Hair follicular keratinocyte (primary cell): Measurements from ENCODE around the genes C6orf62 and SLC17A4.

GRCh38 chr6:24646723-24647074 is 708 bp upstream of the KIAA0319 start:
- RAMPAGE, long total RNA, result no peak

GRCh38 chr6:24664038-24664587 is 2.6 kb downstream of the TDP2 start:
- RAMPAGE, long total RNA, result no peak

DNA sequence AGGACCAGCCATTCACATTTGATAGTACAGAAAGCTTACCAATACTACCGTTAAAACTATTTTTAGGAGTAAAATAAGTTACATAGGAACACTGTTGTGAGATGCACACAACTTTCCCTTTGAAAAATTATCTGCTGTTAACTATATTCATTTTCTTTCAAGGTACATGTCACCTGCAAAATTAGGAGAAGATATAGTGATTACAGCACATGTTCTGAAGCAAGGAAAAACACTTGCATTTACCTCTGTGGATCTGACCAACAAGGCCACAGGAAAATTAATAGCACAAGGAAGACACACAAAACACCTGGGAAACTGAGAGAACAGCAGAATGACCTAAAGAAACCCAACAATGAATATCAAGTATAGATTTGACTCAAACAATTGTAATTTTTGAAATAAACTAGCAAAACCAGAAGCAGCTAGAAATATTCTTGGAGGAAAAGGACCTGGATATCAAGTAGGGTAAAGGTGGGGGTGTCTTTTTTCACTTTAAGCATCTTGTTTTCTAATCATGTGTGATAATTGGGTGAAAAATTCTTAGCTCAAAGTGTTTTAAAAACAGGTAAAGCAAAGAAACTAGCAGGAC is 17.6 kb downstream of the C6orf62 start:
- RAMPAGE, long total RNA, result no peak

DNA sequence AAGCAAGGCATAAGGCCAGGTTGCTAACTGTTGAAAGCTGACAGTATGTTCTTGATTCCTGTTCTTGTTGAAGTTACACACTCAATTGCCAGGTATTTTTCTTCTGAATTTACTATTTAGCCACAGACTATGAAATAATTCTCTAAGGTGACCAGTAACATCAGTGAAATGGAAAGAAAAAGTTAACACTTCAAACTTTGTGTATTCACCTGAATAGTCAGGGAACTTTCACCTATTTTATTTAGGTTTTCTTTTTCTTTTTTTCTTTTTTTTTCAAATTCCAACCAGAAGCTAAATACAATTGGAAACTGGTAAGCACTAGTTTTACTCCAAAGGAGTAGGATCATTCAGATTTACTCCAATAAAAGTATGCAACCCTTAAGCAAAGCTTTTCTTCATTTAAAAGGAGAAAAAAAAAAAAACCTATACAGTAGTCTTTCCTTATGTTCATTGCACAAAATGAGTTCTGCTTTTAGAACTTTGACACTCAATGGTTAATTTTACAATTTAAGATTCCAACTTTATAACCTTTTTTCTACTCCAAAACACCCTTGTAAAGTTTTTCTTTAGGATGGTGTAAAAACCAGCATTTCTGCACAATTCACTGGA is 14.2 kb downstream of the C6orf62 start:
- RAMPAGE, long total RNA, result no peak

- RAMPAGE, long total RNA, result no peak
These were observed 9.5 kb downstream of the C6orf62 start for GRCh38 chr6:24708986-24710233.

- RAMPAGE, long total RNA, result no peak
These were observed at the start of gene C6orf62 for GRCh38 chr6:24718966-24719981. C6orf62 (minus strand) TSS chr6:24719154.

GRCh38 chr6:24783334-24784421 is 8.9 kb downstream of the GMNN start:
- RAMPAGE, long total RNA, result no peak

DNA sequence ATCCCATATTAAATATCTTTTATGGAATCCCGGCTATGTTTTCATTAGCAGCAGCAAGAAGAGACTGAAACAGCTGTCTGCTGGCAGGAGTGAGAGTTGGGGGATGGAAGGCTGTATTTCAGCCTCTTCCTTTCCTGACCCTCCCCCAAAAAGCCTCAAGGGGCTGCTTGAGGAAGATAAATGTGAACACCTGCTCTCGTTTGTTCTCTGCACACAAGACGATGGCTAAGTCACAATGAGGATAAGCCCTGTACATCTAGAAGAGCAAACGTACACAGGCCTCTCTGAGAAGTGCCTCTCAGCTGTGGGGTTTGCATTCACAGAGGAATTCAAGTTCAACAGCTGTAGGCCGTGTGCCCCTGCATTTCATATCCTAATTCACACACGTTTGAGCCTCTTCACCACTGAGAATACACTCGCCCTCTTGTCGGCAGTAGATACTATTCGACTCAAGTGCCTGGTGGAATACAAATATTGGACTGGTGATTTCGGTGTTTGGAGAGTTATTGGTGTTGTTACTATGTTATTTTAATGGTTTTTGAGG is 16.2 kb downstream of the RIPOR2 start:
- RAMPAGE, long total RNA, result no peak

GRCh38 chr6:24928357-24928725 is 7.4 kb downstream of the RIPOR2 start:
- RAMPAGE, long total RNA, result no peak

DNA sequence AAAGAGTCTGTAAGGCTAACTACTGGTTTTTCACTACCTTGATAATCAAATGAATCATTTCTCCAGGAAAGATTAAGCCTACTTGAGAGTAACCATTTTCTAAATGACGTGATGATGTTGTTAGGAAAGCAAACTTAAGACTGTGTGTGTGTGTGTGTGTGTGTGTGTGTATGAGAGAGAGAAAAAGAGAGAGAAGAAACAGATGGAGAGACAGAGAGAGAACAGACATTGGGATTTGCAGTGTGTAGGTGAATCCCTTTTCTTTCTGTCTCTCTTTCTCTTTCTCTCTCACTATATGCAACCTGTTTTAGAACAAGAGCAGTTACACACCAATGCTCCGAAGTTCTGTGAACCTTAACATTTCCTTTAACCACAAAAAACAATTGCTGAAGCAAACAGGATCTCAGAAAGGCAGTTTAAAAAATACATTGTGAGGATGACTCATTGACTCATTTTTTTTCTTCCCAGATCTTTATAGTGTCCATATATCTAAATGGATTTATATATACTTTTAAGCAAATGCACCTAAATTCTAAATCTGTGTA is 3.5 kb downstream of the RIPOR2 start:
- RAMPAGE, long total RNA, result no peak

DNA sequence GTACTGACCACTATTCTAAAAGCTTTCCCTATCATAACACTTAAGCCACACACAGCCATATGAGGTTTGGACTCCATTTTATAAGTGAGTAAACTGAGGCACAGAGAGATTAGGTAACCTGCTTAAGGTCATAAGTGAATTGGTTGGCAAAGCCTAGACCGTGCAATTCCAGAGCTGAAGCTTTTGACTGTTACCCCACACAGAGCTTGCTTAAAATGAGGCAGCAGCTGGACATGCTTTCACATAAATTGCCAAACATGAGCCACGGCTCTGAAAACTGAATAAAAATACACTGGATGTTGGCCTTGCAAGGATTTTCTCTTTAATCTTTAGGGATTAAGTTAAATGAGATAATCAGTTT is 2.5 kb downstream of the RIPOR2 start:
- RAMPAGE, long total RNA, result no peak

DNA sequence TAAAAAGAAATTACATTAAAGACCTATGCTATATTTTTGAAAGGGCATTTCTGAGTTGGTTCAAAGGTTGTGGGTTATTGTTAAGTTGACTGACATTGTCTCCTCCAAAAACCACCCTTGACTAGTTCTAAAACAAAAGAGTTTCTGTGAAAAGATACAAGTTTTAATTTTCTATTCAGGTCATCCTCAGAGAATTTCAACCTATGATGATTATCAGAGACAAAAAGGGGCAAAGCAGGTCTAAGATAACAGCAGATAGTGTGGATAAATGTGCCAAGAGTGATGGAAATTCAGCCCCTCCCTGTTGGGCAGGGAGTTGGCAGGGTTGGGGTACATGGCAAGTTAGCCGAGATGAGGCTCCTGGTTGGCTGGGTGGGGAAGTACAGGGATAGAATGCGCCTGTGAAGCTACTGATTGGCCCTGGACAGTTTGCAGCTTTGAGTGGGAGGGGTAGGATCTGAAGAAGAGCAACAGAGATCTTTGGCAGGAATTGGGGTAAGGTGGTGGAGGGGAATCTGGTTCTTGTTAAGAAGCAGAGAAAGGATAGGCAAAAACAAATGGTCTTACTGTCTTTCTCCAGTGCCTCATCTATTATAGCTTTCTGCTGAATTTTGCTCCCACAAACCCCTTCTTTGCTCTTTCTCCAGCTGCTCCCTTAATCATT is 86.7 kb upstream of the CARMIL1 start:
- RAMPAGE, long total RNA, result no peak

GRCh38 chr6:25193994-25194823 is 85.0 kb upstream of the CARMIL1 start:
- RAMPAGE, long total RNA, result no peak

DNA sequence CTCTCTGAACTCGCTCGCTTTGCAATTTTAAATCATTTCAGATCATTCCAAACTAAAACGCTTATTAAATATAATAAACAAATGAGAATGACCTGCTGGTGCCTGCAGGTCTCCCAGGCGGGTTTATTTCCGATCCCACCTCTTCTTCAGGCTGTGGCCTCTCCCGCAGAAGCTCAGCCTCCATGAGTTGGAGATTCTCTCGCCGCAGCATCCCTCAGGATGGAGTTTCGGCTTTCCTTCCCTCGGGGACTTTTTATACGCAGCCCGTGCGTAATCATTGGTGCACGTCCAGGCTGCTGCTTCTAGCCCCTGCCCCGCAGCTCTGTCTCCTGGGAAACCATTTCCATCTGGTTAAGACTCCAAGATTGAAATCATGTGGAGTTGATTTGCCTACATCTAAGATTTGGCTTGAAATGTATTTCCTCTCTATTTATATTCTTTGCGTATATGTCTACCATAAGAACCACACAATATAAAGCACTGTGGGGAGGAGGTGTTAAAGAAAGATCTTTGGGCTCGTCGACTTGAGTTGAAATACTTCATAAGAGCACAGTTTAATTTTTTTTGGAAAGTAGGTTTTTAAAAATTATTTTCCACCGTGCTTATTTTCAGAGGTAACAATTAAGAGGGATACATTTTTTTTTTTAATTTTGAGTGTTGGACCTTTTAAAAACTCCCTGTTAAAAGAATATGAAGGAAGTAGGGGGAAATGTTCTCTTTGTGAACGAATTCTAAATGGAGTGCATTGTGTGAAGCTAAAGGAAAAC is 46.6 kb upstream of the CARMIL1 start:
- RAMPAGE, long total RNA, result no peak

GRCh38 chr6:25332058-25332770 is 53.0 kb downstream of the CARMIL1 start:
- RAMPAGE, long total RNA, result no peak

DNA sequence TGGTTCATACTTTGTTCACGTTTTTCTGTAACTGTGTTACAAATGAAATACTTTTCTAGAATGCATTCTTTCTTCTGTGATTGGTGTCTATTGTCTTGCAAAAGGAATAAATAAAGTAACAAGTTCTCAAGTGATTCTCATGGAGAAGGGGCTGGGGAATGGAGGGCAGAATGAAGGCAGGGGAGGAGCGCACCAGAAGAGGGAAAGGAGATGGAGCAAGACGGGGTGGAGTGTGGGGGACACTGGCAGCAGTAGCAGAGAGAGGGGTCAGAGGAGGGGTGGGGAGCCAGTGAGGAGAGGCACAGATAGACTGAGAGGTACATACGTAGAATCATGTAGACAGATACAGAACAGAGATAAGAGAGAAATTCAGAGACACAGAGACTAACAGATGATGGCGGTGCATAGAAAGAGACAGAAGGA is 136.5 kb downstream of the CARMIL1 start:
- RAMPAGE, long total RNA, result no peak

DNA sequence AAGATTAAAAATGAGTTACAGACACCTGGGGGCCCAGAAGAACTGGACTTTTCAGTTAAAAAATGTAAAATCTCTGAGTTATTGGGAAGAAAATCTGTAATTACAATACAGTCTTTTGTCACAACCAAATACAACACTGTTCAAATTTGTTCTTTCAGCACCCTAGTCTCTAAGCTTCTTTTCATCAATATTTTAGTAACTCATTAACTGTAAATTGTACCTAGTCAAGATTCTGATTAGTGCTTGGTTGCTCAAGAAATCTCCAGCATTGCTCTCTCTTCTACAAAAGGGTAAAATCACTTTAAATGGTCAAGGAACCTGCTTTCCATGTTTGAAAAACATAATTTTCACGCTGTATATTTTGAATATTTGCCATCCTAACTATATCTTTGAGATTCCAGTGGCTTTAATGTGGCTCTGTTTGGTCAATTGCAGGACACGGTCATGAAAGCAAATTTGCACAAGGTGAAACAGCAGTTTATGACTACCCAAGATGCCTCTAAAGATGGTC is 9.2 kb downstream of the SCGN start:
- RAMPAGE, long total RNA, result no peak

GRCh38 chr6:25754381-25755069 is at the start of gene SLC17A4:
SLC17A4 (plus strand) TSS chr6:25754742.
- RAMPAGE, long total RNA, result no peak

DNA sequence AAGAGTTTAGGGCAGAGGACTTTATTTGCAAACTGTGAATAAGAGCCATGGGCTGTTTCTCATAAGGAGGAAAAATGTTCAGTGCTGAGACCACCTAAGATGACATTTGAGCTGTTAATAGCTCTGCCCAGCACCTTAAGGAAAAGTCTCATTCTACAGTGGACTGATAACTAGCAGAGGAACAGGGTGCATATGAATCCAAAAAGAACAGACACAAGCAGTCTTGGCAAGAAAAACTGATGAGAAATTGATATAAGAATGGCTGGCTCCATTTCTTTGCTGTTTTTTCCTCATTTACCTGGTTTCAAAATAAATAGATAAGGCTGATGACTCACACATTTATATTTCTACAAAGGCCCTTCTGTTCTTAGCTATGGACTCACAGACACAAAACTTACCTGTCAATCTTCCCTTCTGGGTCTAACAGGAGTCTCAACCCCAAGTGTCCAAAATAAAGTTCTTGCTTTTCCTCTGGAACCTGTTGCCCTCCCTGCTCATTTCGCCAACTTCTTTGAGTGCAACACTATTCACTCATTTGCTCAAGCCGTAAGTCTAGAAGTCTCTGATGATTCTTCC is 888 bp downstream of the SLC17A4 start:
- RAMPAGE, long total RNA, result no peak

GRCh38 chr6:25781881-25782445 is 27.4 kb downstream of the SLC17A4 start:
- RAMPAGE, long total RNA, result no peak